Brain (tissue), 1 donor: ENCODE measurements around the genes ANKDD1B, IQGAP2 and TBCA.

DNA sequence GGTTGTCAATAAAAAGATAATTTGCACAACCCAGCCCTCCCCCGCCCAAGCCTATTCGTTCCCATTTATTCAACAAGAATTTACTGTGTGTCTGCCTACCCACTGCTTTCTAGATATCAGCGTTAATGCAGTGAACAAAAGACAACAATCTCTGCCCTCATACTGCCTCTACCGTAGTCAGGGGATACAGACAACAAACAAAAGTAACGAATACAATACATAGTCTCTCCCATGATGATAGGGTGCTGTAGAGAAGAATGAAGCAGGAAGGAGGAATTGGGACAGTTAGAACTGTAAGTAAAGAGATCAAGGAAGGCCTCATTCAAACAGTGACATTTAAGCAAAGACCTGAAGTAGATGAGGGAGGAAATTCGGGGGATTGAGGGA lies 1.7 kb downstream of the GFM2 start:
- RRBS, result no CpG with 5 or more reads among the region's 6 CpGs

DNA sequence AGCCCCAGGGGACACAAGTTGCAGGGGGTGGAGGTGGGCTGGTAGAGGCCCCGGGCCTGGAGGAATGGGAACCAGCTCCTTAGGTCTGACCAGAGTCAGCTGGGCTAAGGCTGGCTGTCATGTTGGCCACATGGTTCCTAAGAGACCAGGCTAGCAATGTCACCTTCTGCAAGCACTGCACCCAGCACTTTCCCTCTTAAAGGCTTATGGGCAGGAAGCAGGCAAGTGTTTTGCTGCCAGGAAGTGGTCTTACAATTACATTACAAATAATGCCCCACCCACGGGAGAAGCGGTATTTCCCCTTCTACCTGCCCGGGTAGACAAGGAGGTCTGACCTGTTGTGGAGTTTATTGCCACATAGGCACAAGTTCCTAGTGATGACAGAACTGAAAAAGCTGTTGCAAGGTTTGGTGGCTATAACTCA lies 18.0 kb downstream of the GCNT4 start:
- RRBS, result no CpG with 5 or more reads among the region's 4 CpGs

DNA sequence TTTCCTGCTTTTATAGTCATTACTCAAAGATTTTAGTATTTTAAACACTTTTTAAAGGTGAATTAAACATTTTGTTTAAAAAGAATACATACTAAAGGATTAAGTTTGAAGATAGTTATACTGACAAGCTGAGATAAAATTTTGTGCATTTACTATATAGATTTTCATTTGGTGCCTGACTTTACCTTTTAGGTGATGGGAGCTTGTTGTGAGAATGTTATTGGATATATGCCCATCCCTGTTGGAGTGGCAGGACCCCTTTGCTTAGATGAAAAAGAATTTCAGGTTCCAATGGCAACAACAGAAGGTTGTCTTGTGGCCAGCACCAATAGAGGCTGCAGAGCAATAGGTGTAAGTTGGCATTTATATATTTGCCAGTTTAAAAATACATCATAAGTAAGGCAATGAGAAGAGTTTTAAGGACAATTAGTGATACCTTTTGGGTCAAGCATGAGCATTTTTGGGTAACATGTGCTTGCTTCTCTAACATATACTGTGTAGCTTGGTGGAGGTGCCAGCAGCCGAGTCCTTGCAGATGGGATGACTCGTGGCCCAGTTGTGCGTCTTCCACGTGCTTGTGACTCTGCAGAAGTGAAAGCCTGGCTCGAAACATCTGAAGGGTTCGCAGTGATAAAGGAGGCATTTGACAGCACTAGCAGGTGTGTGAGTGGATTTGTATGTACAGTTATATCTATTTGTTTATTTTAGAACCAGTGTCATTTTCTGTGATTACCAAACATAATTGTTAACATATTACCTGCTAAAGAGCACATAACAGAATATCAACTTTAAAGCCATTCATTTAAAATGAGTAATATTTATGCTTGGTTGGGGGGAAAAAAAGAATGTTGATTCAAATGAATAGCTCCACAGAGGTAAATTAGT lies 18.1 kb downstream of the HMGCR start:
- RRBS, result no CpG with 5 or more reads among the region's 6 CpGs

DNA sequence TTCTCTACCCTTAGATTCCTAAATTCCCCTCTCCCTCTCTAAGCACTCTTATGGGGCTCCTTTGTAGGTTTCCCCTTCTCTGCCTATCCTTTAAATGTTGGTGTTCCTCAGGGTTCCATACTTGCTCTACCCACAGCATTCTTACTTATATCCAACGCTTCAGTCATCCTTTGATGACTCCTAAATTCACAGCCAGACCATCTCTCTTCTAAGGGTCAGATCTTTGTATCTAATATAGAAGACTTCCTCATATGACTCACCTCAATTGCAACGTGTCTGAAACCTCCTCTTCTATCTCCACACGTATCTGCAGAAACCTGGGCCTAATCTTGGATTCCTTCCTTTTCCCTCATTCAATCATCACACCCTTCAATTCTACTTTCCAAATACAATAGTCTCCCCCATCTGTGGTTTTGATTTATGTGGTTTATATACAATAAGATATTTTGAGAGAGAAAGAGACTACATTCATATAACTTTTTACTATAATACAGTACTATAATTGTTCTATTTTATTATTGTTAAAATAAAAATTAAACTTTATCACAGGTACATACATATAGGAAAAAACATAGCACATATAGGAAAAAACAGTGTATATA lies 68.3 kb downstream of the HMGCR start:
- RRBS, result no CpG with 5 or more reads among the region's 3 CpGs

- RRBS, result no CpG with 5 or more reads among the region's 2 CpGs
These were observed 22.4 kb upstream of the ANKDD1B start for GRCh38 chr5:75588704-75589382.

- RRBS, result 2% methylated on average over 16 of the region's 51 CpGs
These were observed at the start of gene ANKDD1B for GRCh38 chr5:75611262-75612058. TSS of gene ANKDD1B (plus strand) at chr5:75611453.

- RRBS, result no CpG with 5 or more reads among the region's 15 CpGs
These were observed 852 bp downstream of the ANKDD1B start for GRCh38 chr5:75612059-75612551.

DNA sequence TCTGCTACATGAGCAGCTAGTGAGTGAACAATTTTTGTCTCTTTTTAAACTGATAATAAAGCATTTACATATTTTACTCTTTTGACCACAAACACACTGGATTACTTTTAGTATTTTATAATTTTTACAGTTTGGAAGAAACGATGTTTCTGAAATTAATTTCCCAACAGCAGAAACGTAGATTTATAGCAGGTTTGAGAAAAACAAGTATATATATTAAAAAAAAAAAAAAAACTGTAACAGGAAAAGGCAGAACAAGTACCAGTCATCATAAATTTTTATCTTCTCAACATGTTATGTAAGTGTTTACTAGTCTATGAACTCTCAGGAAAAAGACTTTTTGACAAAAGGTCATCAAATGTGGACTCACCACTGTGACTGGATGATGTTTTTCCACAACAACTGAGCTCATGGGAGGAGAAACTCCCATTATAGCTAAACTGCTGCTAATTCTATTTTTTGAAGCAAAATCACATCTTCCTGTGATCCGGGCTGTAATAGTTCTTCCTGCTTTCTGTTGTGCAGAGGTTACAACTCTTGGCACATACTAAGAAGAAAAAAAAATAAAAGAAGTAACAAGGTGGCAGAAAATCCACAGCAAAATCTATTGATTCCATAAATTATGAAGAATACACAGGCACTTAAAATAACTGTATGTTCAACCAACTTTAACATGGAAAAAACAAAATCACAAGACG lies 39.7 kb downstream of the POC5 start:
- RRBS, result no CpG with 5 or more reads among the region's 4 CpGs

GRCh38 chr5:76325694-76326407 lies 77.2 kb upstream of the IQGAP2 start:
- RRBS, result no CpG with 5 or more reads among the region's 4 CpGs

- RRBS, result no CpG with 5 or more reads among the region's 24 CpGs
These were observed 735 bp upstream of the IQGAP2 start for GRCh38 chr5:76402252-76402847.

GRCh38 chr5:76402848-76403735 lies at the start of gene IQGAP2:
TSS of gene IQGAP2 (plus strand) at chr5:76403285.
- RRBS, result 1% methylated on average over 31 of the region's 91 CpGs

GRCh38 chr5:76877615-76877956 lies 27.8 kb downstream of the S100Z start:
- RRBS, result no CpG with 5 or more reads among the region's 3 CpGs

- RRBS, result no CpG with 5 or more reads among the region's 1 CpG
These were observed 58.5 kb upstream of the ZBED3 start for GRCh38 chr5:77145543-77146093.

GRCh38 chr5:77167914-77168660 lies 42.4 kb upstream of the PDE8B start:
- RRBS, result no CpG with 5 or more reads among the region's 10 CpGs

GRCh38 chr5:77620229-77620854 lies 18.2 kb downstream of the OTP start:
- RRBS, result no CpG with 5 or more reads among the region's 4 CpGs

DNA sequence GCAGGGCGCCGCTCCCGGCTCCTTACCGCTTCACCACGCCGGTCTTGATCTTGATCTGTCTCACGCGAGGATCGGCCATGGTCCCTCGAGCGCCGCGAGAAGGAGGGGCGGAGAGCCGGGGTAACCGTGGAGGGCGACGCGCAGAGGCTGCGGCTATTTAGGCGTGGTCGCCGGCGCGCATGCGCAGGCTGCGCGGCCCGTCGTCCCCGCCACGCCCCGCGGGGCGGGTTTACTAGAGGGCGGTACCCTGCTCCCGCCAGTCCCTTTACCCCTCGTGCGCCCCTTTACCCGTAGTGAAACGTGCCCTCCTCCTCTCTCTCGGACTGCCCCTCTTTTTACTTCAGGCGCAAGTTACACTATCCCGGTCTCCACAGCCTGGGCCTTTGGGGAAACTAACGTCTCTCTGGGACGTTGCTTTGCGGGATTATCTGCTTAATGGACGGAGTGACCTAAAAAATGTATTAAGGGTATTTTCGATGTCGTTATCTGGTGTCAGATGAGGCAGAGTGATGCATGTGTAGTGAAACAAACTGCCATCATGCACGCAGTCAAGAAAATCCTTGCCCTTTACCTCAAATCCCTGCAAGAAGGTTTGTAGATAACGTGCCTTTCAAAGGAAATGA lies at the start of gene TBCA:
TBCA (minus strand) TSS at position 161 of the 623 bp plus-strand sequence.
- RRBS, result under 1% methylated on average over 9 of the region's 52 CpGs

DNA sequence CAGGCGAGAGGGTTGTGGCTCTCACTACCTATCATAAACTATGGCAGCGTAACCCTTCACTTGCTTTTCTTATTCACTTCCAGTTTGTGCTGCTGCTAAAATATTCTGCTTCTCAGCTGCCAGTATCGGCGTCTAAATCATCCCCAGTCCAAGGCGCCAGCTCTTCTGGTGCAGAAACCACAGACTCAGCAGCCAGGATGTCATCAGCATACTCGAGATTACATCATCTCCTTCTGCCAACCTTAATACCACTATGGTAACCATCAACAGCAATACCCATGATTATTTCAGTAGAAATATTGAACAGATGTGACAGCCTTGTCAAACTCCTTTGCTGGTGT lies 159.9 kb upstream of the TBCA start:
- RRBS, result no CpG with 5 or more reads among the region's 6 CpGs

- RRBS, result no CpG with 5 or more reads among the region's 14 CpGs
These were observed 137.2 kb downstream of the LHFPL2 start for GRCh38 chr5:78510976-78512147.

DNA sequence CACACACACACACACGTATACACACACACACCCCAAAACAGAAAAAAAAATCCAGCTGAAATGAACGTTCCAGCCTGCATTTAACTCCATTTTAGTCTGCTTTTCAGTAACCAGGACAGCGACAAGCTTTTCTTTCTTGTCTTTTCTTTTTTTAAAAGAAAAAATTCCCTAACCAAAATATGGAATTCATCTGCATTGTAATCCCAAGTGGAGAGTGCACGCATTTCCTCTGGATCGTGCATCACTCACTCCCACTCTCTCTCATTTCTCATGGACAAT lies 103.9 kb downstream of the LHFPL2 start:
- RRBS, result no CpG with 5 or more reads among the region's 5 CpGs

DNA sequence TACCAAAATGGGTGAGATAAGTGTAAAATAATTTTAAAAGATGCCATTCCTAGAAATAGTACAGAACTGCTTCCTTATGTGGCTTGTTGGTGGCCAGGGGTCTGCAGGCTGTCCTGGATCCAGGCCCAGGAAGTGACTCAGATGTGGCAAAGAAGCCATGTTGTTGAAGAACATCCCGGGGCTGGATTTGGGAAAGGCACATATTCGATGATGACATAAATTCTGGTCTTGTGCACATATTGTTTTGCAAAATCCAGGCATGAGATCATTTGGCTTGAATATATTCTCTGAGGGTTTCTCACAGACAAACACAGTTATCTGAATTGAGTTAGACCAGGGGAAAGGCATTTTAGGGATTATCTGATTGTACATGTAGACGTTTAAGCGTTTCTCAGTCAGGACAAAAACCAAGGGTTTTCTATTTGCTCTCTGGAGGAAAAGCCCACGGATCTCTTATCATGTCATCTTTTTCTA lies 29.2 kb upstream of the LHFPL2 start:
- RRBS, result no CpG with 5 or more reads among the region's 5 CpGs